Fibroblast of villous mesenchyme (primary cell): ENCODE measurements around a stretch of chr2.

GRCh38 chr2:46849605-46850650 is 65.7 kb downstream of the MCFD2 start:
- CAGE, long polyA plus RNA: no peak

GRCh38 chr2:46850651-46851251 is 64.9 kb downstream of the MCFD2 start:
- CAGE, long polyA plus RNA: no peak

DNA sequence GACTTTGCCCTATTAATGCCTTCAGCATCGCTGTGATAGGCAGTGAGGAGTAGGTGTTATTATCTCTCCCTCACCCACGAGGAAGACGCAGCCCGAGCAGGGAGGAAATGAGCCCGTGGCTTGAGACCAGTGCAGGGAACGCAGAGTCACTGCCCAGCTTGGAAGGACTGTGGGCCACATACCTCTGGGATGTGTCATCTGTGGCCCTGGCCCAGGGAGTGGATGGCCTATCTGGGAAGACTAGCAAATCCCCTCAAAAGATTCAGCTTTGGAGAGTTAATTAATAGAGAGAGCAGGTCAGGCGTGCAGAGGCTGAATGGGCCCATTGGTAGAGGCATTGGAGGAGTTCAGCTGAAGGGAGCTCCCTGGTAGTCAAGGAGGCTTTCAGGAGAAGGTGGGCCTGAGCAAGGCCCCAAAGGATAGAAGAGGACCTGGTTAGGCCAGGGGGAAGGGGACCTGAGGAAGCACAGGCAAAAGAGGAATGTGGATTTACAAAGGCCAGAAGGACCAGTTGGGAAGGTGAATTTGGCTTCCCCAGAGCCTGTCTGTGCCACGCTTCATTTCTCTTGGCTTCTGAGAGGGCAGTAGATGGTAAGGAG is 14.2 kb downstream of the TTC7A start:
- CAGE, long polyA plus RNA: no peak

- CAGE, long polyA plus RNA: no peak
Measured at GRCh38 chr2:46956459-46957254, 15.6 kb downstream of the TTC7A start.

DNA sequence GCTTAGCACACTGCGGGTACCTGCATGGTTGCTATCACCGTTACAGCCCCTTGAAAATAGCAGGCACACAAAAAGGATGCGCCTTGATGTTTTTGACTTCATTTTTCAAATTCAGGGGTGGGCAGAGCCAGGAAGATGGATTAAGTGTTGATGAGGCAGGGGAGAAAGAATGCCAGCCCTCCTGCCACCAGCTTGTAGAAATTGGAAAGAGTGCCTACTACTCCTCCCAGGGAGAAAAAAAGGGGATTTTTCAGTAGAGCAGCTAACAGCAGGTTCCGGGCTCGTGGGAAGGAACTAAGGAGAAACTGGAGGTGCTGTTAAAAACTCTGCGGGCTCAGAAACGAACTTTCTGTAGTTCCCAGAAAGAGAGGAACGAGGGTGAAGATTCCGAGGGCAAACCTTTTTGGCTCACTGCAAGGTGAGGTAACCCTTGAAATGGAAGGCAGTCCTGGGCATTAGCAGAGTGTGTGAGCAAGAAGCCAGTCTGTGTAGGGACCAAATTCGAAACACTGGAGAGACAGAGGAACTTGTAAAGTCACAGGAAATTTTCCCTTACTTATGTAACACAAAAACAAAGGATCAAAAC is 74.7 kb downstream of the TTC7A start:
- CAGE, long polyA plus RNA: no peak

DNA sequence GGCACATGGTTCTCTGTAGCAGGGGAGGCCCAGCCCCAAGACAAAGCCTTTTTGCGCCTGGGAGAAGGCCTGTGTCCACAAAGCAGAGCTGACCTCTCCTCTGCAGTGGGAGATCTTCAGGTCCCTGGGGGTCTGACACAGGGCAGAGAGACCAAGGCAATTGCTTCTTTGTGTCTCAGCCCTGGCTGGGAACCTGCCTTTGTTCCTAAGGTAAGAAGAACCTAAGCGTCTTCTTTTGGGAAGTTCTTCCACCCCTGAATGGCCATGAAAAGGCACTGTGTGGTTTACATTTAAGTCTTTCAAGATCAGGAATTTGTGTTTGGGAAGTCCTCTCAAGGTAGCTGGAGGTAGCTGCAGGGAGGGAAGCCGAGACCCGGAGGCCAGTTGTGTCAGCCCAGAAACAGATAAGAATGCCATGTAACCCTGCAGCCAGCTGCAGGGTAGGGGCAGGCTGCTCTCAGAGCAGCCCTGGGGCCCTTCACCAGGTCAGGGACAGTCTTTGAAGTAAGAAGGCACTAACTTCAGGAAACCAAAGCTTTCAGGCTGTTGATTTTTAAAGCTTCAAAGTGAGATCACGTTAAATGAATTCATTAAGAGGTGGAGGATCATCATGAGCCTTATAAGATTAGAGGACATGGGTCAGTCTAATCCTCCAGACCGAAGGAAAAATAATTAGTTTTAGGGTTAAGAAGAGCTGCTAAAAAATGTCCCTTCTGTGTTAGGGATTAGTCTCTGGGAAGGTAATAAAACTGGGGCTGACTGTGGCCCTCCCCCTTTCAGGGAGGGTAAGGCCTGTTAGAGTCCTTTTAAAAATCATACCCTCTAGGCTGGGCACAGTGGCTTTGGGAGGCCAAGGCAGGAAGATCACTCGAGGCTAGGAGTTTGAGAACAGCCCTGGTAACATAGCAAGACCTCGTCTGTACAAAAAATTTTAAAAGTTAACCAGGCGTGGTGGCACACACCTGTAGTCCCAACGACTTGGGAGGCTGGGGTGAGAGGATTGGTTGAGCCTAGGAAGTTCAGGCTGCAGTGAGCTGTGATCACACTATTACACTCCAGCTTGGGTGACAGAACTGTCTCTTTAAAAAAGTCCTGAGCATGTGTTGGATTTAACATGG is 95.1 kb downstream of the TTC7A start:
- CAGE, long polyA plus RNA: no peak

- CAGE, long polyA plus RNA: no peak
Measured at GRCh38 chr2:47041079-47041531, 100.1 kb downstream of the TTC7A start.

DNA sequence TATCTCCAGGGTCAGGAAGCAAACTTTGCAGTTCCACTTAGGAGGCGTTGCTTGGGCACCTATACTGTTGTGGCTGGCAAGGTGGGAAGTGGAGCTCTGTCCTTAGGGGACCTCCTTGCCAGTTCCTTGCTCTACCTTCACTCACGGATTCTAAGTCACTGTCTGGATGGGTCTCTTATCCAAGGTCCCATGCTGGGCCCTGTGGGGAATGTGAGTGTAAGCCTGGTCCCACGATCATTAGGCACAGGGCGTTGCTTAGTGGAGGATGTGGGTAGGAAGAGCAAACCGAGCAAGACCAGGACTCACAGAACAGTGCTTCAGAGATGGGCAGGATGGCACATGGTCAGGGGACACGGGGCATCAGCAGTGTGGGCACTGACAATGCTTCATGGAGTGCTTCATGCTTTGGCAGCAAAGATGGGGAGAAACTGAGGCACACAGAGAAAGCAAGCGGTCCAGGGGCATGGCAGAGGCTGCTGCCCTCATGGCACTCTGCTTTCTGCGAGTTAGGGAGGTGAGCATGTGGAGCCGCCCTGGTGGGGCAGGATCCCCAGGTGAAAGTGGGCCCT is 104.8 kb downstream of the TTC7A start:
- CAGE, long polyA plus RNA: no peak

- CAGE, long polyA plus RNA: no peak
Measured at GRCh38 chr2:47072626-47073407, 82.3 kb downstream of the STPG4 start.

DNA sequence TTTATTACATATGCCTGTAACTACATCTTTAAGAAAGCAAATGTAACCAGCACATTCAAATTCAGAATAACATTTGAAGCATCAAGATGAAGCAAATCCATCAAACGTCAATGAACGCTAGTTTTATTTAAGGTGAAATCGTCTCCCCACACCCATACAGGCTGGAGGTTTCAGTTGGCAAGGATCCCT is 1.6 kb downstream of the CALM2 start:
- CAGE, long polyA plus RNA: no peak

DNA sequence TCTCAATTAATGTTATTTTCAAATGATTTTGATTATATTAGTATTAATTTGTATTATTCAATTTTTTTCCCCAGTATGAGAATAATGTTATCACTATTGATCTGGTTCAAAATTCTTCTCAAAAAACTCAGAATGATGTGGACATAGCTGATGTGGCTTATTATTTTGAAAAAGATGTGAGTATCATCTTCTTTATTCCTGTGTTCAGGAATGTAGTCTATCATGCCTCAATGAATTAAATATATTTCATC is 9.7 kb downstream of the EPCAM start:
- CAGE, long polyA plus RNA: no peak

GRCh38 chr2:47486932-47487700 is 83.7 kb downstream of the KCNK12 start:
- CAGE, long polyA plus RNA: no peak

GRCh38 chr2:47691192-47691448 is 91.8 kb upstream of the MSH6 start:
- CAGE, long polyA plus RNA: no peak

DNA sequence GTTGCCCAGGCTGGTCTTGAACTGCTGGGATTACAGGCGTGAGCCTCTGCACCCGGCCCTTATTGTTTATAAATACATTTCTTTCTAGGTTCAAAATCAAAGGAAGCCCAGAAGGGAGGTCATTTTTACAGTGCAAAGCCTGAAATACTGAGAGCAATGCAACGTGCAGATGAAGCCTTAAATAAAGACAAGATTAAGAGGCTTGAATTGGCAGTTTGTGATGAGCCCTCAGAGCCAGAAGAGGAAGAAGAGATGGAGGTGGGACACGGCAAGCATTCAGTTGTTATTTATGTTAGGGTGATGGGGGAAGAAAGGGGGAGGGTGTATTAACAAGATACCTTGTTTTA is 12.8 kb downstream of the MSH6 start:
- CAGE, long polyA plus RNA: no peak

DNA sequence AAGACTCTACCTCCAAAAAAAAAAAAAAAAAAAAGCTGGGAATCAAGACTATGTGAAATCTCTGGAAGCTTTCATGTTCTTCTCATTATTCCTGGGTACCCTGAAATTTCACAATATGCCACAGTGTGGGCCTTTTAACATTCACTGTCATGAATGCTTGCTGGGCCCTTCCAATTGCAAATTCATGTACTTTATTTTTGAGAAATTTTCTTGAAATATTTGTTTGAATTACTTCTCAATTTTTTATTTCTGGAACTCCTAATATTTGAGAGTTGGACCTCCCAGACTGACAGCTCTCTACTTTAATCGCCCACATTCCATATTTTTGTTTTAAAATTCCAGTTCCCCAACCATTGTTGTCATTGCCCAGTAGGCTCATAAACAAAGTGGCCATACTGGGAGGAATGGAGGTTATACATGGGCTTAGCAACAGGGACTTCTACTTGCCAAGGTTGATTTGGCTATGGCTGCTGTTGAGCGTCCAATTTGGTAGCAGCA is 38.0 kb downstream of the FBXO11 start:
- CAGE, long polyA plus RNA: no peak

GRCh38 chr2:47872039-47872424 is 34.3 kb downstream of the FBXO11 start:
- CAGE, long polyA plus RNA: no peak

DNA sequence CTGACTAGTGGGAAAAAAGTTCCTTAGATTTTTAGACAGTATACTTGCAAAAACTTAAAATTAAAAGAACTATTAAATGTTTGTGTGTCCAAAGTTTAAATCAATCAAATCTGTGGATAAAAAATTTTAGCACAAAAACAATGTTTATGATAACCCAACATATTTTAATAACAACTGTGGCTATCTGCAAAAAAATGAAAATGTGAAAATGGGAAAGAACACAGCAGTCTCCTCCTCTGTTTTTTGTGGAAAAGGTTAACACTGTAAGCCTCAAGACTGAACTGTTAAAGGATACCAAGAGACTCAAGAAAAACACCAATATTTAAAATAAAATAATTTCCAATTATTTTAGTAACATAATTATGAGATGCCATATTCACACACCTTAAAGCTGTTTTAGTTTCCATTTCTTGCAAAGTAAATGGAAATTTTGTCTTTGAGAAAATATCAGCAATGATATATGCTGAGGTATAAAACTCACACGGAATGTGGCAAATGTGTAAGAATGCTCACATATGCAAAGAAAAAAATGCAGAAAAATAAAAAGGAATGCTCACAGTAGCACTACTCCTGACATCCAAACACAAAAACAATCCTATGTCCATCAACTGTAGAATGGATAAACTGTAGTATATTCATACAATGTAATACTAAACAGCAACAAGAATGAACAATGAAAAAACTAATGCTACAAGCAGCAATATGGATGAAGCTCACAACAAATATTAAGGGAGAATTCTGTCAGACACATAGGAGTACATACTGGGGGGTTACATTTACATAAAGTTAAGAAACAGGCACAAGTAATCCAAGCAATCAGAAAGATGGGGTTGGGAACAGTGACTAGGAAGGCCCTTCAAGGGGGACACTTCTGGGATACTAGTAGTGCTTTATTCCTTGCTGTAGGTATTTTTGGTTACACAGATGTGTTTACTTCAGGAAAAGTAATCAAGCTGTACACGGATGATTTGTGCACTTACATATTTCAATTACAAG is 11.3 kb downstream of the FBXO11 start:
- CAGE, long polyA plus RNA: no peak

GRCh38 chr2:47904159-47904606 is 2.1 kb downstream of the FBXO11 start:
- CAGE, long polyA plus RNA: no peak

DNA sequence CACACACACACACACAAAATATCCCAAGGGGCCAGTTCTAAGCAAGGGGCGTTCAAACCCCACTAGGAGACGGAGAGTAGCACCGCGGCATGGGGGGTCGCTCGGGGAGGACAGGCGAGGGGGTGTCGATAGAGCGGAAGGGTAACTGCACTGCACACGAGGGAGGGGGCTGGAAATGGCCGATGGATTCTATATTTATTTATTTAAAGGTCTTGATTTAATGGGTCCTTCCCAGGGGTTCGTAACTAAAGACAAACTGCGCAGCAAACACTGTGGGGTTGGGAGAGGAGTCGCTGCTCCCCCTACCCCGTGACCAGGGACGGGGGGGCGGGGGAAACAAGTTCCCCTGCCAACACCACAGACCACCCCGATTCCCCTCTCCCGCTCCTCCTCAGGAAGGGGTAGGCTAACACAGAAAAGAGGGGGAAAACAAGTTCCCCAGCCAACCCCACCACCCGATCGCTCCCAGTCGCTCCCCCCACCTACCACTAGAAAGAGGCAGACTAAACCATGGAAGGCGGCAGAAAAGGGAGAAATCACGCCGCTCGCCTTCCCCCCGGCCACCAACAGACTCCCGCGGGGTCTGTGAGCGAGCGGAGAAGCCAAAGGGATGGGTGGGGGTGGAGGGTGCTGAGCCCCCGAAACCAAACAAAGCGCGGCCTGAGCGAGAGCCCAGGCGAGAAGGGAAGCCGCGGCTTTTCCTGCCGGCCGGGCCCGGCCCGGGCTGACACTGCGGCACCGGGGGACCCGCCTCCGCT is 1.5 kb downstream of the FBXO11 start:
- CAGE, long polyA plus RNA: no peak

DNA sequence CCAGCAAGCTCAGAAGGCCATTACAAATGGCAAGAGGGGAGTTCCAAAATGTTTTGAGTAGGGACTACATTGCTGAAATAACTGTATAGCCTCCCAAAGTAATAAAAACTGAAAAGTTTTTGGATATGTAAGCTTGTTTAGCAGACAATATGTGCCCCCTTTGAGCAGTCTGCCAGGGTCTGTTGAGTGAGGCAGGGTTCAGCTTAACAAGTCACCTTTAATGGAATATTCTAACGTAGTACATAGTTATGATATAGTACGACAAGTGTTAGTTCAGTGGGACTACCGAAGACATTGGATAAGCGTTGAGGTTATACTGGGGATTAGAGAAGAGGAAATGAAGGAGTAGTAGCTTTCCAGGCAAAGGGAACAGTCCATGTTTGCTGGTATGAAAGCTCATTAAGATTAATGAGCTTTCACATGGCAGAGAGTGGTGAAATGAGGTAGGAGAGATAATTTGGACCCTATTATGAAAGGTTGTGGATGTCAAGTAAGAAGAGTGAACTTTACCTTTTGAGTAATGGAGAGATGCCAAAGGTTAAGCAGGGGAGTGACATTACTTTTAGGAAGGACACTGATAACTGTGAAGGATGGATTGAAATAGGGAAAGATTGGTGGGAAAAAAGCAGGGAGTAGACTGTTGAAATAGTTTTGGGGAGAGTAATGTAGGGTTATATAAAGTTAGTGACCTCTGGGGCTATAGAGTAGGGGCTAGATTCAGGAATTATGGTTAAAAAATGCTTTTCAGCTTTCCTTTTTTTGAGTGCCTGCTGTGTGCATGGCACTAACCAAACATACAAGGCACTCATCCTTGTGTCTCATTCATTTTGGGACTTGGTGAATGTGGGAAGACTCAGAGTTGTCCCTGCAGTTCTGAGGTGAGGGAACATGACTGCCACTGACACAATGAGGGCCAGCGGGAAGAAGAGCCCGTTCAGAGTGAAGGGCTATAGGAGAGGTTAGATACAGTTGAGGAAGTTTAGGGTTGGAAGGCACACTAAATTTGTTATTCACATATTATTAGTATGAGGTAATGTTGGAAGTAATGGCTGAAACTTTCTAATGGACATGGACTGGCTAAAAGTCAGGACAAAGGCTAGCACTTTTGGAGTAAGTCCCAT is 2.2 kb downstream of the PPP1R21 start:
- CAGE, long polyA plus RNA: no peak